Placental epithelial cell (primary cell): ENCODE results near the genes UGT2B7, CSN1S1, SMR3B and OPRPN.

DNA sequence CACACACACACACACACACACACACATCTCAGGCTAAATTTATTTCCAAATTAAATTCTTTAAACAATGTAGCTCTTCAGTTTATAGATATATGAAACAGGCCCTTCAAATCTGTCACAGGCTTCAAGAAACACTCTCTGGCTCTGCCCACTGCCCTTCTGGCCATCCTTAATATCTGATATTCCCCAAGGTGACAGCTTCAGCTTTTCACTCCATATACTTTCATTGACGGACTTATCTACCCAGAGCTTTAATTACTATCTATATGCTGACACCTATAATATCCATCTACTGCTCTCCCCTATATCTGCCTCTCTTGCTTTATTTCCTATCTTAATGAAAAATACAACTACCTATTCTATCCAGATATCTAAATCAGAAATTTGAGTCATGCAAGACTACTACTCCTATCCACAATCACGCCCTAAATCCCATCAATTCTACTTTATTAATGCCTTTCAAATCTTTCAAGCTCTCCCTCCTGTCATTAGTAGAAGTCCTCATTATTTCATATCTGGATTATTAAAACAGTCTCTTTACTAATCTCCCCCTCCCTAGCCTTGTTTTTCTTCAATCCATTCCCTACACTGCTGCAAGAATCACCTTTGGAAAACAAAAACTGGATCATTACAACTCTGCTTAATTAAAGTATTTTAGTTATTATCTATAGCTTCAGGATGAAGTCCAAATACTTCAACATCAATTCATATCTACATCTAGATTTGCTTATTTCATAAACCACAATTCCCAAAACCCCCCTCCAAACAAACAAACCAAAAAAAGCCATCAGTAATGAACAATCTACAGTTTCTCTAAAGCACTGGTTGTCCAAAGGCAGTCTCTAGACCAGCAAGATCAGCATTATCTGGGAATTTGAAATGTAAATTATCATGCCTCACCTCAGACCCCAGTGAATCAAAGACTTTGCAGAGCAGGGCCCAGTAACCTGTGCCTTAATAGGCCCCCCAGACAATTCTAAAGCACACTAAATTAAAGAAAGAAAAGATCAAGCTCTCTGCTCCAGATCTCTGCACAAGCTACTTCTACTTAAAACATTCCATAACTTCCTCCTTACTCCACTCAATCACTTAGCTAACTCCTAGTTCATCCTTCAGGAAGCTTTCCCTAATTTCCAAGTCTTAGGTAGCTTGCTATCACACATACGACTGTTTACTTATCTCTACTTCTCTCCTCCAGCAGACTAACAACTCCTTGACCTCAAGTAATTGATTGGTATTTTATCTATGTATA lies 35.6 kb downstream of the CENPC start:
- CAGE, long polyA plus RNA: no peak

- CAGE, long polyA plus RNA: no peak
Observed at GRCh38 chr4:68323915-68324401, 25.9 kb downstream of the YTHDC1 start.

- CAGE, long polyA plus RNA: no peak
Observed at GRCh38 chr4:68568112-68568804, 7.9 kb downstream of the UGT2B17 start.

DNA sequence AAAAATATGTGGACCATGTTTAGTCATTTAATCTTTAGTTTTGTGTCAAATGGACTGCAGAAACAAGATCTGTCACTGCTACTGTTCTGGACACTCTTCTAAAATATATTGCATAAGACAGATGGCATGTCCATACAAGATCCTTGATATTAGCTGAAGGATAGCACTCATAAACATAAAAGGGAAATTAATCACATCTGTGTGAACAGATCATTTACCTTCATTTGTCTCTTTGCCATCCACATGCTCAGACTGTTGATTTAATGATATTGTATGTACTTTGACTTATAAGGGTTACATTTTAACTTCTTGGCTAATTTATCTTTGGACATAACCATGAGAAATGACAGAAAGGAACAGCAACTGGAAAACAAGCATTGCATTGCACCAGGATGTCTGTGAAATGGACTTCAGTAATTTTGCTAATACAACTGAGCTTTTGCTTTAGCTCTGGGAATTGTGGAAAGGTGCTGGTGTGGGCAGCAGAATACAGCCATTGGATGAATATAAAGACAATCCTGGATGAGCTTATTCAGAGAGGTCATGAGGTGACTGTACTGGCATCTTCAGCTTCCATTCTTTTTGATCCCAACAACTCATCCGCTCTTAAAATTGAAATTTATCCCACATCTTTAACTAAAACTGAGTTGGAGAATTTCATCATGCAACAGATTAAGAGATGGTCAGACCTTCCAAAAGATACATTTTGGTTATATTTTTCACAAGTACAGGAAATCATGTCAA lies at the start of gene UGT2B7:
TSS of gene UGT2B7 (plus strand) at position 346 of the 744 bp plus-strand sequence.
- CAGE, long polyA plus RNA: no peak

DNA sequence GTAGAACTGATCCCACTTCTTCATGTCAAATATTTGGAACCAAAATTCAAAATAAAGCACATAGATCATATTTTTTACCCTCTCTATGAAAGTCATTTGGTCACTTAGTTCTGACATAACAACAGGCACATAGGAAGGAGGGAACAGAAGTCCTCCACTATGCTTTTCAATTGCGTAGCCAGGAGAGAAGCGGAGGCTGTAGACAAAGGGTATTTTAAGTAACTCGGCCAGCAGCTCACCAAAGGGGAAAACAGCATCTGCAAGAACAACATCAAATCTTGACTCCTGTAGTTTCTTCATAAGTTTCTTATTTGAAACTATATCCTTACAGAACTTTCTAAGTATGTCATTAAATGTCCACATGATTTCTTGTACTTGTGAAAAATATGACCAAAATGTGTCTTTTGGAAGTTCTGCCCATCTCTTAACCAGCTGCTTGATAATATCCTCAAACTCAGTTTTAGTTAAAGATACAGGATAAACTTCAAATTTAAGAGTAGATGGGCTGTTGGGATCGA lies 492 bp downstream of the UGT2B4 start:
- CAGE, long polyA plus RNA: no peak

- CAGE, long polyA plus RNA: no peak
Observed at GRCh38 chr4:69754956-69755658, 5.3 kb downstream of the SULT1B1 start.

DNA sequence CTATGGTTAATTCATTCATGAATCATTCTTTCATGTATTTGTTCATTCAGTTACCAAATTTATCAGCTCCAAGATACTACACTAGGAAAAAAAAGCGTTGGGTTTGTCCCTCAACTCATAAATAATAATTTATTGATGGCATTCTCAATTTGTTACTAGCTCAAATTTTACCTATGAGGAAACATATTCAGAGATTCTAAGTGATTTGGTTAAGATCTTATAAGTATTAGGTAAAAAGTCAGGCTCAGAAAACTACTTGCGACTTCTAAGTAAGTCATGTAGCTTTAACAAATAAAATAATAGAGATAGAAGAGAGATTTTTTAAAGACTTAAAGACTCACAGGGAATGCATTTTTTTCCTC lies 6.7 kb upstream of the SULT1B1 start:
- CAGE, long polyA plus RNA: no peak

DNA sequence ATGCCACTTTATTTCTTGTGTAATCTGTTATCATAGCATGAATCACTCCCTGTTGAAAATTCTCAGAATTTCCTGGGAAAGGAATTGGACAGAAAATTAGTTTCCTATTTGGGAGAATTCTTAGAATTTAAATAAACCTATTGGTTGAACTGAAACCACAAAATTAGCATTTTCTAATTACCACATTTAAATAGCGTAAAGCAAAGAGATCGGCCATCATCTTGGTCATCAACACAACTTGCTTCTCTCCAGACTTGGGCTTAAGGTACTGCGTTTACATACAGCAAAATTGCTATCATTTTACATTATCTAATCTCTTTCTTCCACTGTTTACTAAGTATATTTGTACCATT lies at the start of gene CSN1S1:
TSS of gene CSN1S1 (plus strand) at position 216 of the 353 bp plus-strand sequence.
- CAGE, long polyA plus RNA: no peak

DNA sequence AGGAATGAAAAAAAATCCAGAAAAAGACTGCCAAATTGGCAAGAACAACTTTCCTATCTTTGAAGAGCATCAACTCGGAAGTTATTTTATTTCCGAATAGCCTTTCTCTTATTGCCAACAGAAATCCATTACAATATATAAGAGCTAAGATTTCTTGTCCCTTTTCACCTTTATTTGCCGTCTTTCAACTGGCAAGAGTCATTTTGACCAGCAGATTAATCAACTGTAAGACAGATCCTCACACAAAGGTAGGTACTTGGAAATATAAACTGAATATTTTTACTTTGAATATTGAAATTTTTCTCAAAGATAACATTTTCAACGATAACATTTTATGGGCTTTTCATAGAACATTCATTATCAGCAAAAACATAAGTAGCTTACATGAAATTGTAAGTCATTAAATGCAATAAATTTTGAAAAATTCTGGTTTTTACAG lies at the start of gene SMR3B:
TSS of gene SMR3B (plus strand) at position 167 of the 439 bp plus-strand sequence.
- CAGE, long polyA plus RNA: no peak

GRCh38 chr4:70397741-70398050 lies at the start of gene OPRPN:
TSS of gene OPRPN (plus strand) at chr4:70397940.
- CAGE, long polyA plus RNA: no peak

DNA sequence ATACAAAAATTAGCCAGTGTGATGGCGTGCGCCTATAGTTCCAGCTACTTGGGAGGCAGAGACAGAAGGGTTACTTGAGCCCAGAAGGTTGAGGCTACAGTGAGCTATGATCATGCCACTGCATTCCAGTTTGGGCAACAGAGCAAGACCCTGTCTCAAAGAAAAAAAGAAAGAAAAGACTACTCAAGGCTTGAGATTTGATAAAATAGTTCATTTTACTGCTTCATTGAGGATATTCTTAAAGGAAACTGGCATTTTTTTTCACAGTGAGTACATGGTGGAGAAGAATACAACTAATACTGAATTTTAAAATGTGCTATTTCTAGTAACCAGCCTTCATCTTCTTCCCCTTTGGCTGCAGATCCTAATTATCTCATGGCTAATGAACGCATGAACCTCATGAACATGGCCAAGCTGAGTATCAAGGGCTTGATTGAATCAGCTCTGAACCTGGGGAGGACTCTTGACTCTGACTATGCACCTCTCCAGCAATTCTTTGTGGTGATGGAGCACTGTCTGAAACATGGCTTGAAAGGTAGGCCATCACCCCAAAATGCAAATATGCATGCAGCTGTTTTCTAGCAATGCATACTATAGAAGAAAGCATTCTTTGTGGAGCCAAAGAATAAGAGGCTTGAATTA lies 40.5 kb downstream of the RUFY3 start:
- CAGE, long polyA plus RNA: no peak

- CAGE, long polyA plus RNA: no peak
Observed at GRCh38 chr4:70818471-70819421, 20.9 kb downstream of the GRSF1 start.

GRCh38 chr4:71186326-71186977 lies 607 bp upstream of the SLC4A4 start:
- CAGE, long polyA plus RNA: no peak

DNA sequence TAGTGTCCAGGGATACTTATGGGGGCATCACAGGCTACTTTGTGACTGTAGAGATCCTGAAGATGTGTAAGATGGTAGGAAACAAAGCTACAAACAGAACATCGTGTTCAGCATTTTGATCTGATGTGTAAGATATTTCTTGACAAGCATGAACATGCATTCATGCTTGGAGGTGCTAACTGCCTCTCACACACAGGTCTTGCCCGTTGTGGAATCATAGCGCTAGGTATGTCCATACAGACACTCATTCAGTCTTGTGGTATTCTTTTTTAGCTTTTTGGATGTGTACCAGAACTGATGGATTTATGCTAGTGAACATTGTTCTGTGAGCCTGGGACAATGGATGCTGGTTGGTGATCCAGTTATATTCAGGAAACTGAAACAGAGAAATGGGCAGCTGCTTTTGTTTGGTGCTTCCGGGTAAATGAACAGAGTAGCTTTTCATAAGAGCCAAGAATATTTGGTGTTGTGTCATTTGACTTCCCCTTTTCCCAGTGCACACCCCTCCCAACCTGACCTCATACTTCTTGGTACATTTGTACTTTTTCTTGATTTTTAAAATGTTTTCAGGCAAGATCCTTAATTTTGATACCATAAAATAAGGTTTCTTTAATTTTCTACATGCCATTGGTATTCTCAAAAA lies 72.8 kb downstream of the SLC4A4 start:
- CAGE, long polyA plus RNA: no peak

DNA sequence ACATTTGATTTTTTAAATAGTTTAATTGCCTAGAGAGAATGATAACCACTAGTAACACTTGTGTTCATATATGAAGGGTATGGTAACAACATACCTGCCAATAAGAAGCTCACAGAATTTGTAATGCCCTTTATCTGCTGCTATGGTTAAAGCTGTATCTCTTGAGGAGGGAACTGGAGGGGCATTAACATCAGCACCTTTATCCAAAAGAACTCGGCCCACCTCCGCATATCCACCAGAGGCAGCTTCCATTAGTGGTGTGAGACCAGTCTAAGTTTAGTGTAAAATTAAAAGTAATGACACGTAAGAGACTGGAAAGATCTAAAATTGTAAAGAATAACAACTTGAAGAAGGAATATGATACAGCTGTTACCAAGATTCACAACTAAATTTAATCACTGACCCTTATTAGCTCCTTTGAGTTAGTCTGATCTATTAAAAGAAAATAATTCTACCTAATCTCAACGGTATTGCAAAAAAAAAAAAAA lies 50.6 kb upstream of the COX18 start:
- CAGE, long polyA plus RNA: no peak

DNA sequence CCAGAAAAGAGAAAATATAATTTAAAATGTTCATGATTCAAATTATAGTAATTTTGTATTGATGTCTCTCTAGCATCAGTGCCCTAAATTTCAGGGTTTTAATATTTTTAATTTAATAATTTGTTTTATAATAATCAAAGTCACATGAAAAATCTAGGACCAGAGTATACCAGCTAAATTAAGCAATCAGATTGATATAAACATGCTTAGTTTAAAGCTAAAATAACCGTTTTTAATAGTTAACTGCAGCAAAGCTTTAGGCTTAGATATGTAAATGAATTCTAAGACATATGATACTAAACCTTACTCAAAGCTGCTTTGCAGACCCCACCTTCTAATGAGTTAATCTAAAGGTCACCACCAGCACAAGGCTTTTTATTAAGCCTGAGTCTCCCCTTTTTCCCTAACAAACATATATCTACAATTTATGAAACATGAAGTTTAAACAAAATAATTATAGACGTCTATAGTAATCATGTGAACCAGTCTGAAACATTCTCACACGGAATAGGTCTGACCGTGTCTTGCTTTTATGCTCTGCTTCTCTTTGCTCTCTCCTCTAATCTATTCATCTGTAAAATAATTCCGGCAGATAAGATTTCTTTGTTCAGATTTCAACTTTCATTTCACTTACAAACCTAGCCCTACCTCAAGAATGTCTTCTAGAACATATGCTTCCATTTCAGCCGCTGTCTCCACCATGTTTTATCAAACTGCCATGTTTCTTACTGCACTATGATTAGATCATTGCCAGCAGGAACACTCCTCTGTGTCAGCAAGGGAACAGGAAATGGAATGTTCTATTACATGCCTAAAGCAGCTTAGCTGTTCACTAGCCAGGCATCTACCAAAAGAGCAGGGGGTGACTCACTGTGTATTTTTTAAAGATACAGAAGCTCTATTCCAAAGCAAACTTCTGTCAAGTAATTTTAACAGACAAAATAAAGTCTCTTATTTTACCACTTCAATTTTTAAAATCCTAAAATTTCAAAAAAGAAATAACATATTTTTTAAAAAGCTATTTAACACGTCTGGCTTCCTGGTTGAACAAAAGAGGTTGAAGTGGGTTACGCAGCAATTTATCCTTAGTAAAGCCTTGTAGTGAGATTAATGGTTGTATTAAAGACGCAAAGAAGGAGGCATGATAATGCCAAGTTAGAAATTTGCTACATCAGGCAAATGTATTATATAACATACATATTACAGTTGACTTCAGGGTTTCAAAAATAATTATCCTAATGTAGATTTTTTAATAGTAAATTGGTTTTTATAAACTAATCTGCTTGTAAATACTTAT lies 35.8 kb downstream of the ANKRD17 start:
- CAGE, long polyA plus RNA: no peak

DNA sequence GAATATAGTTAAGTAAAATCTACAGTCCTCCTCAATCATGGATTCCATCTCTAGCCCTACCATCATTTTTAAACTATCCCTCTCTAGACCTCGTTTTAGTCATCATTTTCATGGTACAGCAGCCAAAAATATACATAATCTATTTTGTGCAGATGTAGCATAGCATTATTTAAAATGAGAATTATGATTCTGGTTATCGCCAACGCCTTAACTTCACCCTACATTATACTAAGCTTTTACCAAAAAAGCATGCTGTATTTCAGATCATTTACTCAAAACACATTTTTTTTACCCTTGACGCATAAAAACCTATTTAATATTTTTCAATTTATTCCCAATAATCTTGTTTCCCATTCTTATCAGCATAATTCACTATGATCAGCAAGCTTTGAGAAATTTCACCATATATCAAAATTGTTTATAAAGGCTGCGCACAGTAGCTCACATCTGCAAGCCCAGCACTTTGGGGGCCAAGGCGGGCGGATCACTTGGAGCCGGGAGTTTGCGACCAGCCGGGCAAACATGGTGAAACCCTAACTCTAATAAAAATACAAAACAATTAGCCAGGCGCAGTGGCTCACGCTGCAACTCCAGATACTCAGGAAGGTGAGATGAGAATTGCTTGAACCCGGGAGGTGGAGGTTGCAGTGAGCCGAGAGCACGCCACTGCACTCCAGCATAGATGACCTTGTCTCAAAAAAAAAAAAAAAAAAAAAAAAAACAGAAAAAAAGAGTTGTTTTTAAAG lies 8.5 kb downstream of the ANKRD17 start:
- CAGE, long polyA plus RNA: no peak

DNA sequence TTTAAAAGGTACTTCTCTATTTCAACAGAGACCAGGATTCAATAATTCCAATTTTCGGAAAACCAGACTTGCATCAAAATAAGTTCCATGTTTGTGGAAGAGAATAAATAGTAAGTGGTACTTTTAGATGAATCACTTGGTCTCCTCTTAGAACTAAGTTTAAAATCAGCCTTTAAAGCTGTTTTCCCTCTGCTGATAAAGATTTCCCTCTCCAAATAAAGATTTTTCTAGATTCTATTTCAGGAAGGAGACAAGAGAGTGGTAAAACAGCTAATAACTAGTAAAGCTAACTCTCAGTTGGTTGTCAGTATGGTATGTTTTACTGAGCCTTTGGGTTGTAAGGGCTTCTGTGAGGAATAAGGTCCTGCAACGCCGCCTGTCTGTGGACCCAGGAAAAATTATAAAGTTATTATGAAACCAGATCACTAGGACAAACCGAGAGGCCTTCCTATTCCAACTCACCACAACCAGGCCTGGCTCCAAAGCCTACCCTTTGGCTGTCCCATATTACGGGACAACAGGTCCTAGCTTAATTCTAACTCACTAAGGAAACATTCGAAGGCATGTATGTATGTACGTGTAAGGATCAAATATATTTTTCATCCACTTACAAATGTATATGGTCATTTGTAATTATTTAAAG lies 1.5 kb downstream of the ANKRD17 start:
- CAGE, long polyA plus RNA: no peak

- CAGE, long polyA plus RNA: no peak
Observed at GRCh38 chr4:73483908-73484398, 2.4 kb downstream of the AFM start.

DNA sequence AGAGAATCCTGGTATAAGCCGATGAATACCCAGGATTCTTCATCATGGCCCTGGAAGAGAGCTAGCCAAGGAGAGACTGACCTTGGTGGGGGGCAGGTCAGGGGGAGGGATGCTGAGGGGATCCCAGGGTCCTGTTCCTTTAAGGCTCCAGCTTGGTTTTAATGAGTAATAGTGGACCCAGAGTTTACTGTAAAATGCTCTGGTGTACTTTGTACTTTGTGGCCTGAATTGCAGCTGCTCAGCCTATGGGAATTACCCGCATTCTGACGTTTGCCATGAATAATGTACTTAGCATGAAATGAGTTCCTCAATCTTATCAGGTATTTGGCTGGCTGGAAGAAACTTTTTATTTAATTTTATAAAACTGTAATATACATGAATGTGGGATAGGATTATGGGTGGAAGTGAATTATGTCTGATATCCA lies 16.8 kb downstream of the RASSF6 start:
- CAGE, long polyA plus RNA: no peak